ENCODE data around the gene ISL2.

DNA sequence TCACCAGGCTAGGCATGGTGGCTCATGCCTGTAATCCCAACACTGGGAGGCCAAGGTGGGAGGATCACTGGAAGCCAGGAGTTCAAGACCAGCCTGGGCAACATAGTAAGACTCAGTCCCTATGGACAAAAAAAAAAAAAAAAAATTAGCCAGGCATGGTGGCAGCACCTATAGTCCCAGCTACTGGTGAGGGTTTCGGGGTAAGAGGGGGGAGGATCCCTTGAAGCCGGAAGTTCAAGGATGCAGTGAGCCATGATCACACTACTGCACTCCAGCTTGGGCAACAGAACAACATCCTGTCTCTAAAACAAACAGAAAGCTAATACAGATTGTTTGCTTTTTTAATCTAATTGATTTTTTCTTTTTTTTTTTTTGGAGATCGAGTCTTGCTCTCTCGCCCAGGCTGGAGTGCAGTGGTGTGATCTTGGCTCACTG, 1.5 kb upstream of the IMP3 start:
- RRBS: no CpG with 5 or more reads among the region's 4 CpGs

- RRBS: no CpG with 5 or more reads among the region's 9 CpGs
Measured at GRCh38 chr15:75697425-75697960, 15.2 kb downstream of the CSPG4 start.

DNA sequence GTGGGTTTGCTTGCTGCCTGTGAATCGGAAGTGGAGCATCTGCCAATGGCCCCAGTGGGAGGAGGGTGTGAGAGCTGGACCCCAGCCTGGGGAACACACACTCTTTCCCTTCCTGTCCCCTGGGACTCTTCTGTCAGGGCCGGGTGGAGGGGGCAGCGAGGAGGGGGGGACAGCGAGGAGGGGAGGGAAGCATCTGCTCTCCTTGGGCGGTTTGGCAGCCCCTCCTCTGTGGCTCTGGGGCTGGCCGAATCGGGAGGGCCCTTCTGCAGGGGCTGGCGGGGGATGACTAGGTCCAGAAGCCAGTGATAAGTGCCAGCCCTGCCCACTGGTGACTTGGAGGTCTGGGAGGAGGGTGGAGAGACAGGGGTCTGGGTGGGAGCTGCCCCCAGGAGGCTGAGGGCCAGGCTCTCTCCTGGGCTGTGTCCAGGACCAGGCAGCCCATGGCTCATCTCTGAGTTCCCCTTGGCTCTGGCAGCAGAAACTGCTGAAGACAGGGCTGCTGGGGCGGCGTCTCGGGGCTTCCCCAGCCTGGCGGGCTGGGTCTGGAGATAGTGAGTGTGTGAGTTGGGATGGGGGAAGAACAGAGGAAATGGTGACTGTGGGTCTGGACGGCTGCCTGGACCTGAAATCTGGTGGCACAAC, 12.3 kb downstream of the CSPG4 start:
- RRBS: no CpG with 5 or more reads among the region's 13 CpGs

DNA sequence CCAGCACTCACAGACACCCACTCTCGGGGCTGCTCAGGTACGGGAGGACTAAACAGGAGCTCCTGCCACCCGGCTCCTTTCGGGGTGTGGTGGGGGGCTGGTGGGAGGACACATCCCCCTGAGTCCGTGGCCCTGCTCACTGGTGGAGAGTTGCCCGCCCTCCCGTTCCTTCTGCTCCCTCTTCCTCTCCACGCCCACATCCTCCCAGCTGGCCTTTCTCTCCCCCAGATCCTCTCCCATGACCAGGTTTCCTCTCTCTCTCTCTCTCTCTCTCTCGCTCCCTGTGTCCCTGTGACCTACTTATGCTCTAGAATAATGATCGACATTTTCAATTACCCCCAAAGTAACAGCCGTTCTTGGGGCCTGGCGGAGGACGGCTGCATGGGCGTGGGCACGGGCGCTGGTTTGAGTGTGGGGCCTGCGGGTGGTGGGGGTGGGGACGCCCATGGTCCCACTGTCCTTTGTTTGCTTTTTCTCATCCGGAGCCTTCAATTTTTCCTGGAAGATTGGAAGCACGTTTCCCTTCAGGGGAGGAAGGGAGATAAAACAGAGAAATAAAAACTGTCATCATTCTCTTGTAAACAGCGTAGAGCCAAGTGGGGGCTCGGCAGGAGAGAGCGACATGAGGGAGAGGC, 7.9 kb downstream of the ODF3L1 start:
- RRBS: no CpG with 5 or more reads among the region's 23 CpGs

DNA sequence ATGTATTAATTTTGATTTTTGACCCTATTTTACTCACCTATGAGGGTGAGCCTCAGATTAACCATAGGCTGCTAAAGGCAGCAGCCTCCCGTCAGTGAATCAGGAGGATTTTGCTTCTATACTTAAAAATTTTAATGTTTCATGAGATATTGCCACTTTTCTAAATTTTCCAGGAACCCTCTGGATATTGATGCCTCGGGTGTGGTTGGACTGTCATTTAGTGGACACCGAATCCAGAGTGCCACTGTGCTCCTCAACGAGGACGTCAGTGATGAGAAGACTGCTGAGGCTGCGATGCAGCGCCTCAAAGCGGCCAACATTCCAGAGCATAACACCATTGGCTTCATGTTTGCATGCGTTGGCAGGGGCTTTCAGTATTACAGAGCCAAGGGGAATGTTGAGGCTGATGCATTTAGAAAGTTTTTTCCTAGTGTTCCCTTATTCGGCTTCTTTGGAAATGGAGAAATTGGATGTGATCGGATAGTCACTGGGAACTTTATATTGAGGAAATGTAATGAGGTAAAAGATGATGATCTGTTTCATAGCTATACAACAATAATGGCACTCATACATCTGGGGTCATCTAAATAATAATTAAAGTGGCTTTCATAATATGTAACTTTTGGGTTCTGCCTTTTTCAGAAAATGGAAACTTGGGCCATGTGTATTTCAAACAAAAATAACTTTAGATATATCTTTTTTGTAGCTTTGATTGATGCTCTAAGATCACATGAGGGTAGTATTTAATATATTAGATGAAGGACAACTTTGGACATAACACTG, 29.0 kb downstream of the FBXO22 start:
- RRBS: no CpG with 5 or more reads among the region's 11 CpGs

- RRBS: no CpG with 5 or more reads among the region's 12 CpGs
Measured at GRCh38 chr15:76163230-76163930, 103.6 kb downstream of the TMEM266 start.

DNA sequence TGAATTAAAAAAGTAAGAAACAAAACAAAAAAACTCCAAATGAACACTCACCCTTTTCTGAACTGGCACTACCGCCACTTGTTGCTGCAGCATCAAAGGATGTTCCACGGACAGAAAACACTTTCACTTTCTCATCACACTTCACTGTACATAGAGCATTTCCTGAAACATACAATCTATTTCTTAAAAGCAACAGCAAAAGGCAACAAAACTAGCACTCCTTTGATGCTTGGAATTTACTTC, 25.0 kb downstream of the ETFA start:
- RRBS: no CpG with 5 or more reads among the region's 2 CpGs

GRCh38 chr15:76335809-76337046, at the start of gene ISL2:
Gene ISL2 (plus strand): TSS chr15:76336773.
- RRBS: under 1% methylated on average over 20 of the region's 53 CpGs

GRCh38 chr15:76339681-76340202, 3.2 kb downstream of the ISL2 start:
- RRBS: no CpG with 5 or more reads among the region's 36 CpGs

- RRBS: 95% methylated on average over 21 of the region's 52 CpGs
Measured at GRCh38 chr15:76346974-76347603, 10.5 kb downstream of the ISL2 start.

GRCh38 chr15:76466966-76467653, 130.5 kb downstream of the ISL2 start:
- RRBS: no CpG with 5 or more reads among the region's 2 CpGs

GRCh38 chr15:76902489-76902872, 2.7 kb downstream of the SCAPER start:
- RRBS: no CpG with 5 or more reads among the region's 3 CpGs

DNA sequence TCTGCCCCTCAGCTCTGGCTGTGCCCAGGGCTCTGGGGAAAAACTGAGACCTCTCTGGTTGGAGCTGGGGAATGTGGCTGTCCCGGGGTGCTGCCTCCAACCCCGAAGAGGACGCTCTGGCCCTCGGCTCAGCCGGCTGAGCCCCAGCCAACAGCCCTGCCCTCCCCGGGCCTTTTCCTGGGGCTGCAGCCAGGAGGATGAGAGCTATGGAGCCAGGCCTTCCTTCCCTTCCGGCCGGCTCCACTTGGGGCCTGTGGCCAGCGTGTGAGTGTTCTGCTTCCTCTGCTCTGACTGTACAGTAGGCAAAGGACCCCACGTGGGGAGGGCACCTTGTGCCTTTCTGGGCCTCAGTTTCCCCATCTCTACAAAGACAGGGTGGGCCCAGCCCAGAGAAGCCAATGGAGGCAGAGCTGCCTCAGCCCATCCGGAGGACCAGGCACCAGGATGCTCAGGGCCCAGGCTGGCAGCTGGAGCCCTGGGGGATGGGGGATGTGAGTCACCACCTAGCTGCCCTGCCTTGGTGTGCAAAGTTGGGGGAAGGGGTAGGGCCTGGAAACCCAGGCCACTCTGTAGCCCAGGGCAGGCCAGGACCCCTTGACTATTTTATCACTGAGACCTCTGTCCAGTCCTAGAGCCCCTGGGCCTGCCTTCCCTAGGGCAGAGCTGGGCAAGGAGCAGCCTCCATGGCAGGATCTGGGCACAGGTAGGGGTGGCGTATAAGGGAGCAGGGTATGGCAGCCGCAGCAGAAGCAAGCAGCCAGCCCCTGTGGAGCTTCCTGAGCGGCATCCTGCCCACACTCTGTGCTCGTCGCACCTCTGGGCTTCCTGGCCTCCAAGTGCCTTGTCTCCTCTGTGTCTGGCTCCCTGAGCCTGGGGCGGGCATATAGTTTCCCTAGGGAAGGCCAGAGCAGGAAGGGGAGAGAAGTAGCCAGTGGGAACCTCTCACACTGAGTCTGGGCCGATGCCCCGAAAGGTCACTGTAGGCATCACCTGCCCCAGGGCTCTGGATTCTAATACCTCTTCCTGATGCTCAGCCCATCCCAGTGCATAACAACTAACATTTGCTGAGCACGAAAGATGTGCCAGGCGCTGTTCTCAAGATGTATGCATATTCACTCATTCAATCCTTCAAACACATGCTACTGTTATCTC, 1.8 kb downstream of the PSTPIP1 start:
- RRBS: 65% methylated on average over 7 of the region's 21 CpGs

- RRBS: no CpG with 5 or more reads among the region's 12 CpGs
Measured at GRCh38 chr15:77045140-77045981, 25.5 kb downstream of the TSPAN3 start.

GRCh38 chr15:77155568-77156404, 84.9 kb upstream of the TSPAN3 start:
- RRBS: no CpG with 5 or more reads among the region's 19 CpGs

GRCh38 chr15:77178817-77179386, 108.0 kb upstream of the TSPAN3 start:
- RRBS: no CpG with 5 or more reads among the region's 11 CpGs

DNA sequence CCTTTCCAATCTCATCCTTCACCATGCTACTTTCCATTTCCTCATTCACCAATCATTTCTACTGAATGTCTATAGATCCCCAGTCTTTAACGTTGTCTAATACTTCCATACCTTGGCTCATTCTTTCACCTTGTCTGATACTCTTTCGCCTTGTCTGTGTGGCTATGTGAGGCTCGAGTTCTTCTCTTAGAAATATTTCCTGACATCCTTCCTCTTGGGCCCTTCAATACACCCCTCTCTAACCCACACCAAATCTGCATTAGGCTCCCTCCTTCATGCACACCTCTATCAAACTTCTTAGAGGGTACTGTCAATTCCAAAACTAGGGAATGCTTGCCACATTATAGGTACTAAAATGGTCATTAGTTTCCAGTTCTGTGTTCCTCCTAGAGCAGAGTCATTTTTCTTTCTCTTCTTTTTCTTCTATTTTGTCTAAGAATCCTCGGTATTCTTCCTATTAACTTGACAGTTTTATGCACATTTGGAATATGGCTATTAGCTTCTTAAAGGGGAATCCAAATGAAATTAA, 37.6 kb downstream of the PEAK1 start:
- RRBS: no CpG with 5 or more reads among the region's 4 CpGs

DNA sequence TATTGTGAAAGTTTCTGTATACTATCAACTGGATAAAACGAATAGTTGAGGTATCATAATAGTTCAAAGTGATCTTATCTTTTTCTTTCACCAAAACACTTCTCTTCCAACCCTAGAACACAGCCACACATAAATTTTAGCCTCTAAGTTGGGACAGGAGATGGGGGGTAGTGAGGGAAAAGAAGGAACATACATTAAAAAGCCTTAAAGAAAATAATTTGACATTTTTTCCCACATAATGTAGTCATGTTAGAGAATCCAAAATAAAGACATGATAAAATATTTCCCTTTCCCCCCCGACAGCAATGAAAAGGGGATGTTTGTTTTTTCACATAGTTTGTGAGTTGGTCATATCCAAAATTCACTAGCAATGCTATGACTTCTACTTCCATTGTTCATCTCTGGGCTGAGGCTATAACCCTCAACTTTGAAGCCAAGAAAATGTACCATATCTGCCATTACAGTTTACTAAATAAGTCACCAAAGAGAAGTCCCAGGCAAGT, 1.7 kb downstream of the PEAK1 start:
- RRBS: no CpG with 5 or more reads among the region's 2 CpGs

DNA sequence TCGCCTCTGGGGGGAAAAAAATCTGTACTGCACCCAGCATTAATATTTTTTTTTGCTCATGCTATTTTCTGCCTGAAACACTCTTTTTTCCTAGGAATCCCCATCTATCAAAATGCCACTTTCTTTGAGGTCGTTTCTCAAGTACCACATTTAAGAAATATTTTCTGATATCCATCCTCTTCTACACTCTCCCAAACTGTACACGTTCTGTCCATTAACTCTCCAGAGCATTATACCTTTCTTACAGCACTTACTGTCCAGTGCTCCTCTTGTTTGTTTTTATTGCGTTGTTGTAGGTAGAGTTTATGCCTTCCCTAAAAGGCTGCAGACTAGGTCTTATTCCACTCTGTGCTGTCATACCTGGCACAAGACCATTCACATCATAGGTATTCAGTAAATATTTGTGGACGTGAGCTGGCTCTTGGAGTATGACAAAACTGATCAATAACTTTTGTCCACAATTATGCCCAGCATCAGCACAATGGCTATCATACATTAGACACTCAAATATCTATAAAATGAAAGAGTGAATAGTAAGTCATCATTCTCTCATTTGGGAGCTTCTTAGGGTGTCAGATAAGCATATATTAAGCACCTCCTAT, 4.4 kb downstream of the HMG20A start:
- RRBS: no CpG with 5 or more reads among the region's 5 CpGs

- RRBS: no CpG with 5 or more reads among the region's 7 CpGs
Measured at GRCh38 chr15:77550798-77551338, 81.8 kb downstream of the LINGO1 start.

Data from NB4 (cell line).